Neural progenitor cell (in vitro differentiated cells): ENCODE data around the genes ACTN2 and CHRM3.

- RAMPAGE, long total RNA = no peak
Observed at GRCh38 chr1:234987268-234987947, 141.2 kb downstream of the TOMM20 start.

- RAMPAGE, long total RNA = no peak
Observed at GRCh38 chr1:235022105-235023025, 106.3 kb downstream of the TOMM20 start.

DNA sequence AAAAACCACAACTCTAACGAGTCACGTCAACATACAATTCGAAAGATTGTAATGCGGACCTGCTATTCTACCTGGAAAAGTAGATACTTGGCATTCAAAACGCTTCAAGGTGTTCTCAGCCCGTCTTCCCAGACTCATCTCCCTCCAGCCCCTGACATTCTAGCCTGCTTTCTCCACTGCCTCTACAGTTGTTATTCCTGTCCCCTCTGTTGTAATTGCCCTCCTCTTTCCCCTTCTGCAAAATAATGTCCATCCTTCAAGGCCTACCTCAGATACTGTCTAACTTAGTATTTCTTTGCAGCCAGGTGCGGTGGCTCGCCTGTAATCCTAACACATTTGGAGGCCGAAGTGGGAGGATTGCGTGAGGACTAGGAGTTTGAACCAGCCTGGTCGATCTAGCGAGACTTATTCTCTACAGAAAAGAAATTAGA is 651 bp upstream of the RBM34 start:
- RAMPAGE, long total RNA = no peak

GRCh38 chr1:235878289-235878817 is 11.6 kb upstream of the LYST start:
- RAMPAGE, long total RNA = no peak

DNA sequence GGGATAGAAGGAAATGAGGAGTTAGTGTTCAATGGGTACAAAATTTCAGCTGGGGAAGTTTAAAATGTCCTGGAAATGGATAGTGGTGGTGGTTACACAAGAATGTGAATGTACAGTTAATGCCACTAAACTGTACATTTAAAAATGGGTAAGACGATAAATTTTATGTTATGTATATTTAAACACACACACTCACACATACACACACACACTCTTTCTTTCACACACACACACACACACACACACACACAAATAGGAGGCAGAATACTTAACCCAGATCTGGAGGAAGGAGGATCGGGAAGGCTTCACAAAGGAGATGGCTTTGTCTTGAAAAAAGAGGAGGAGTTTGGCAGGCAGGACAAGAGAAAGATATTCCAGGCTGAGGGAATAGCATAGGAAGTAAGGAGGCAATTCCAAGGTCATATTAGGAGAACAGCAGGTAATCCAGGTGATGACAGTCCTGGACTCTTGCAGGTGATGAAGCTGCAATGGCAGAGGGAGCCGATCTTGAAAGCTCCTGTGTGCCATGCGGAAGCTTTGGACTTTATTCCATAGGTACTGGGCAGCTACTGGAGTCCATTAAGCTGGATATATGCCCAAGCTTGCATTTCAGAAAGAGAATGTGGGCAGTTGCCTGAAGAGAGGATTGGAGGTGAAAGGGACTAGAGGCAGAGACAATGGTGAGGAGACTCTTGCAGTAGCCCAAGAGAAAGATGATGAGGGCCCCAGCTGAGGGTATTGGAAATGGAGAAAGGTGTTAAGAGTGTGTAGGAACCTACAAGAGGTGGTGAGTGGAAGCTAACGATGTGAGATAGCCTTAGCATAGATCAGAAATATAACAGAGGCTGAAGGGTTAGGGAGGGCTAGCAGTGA is 15.4 kb upstream of the LYST start:
- RAMPAGE, long total RNA = no peak

DNA sequence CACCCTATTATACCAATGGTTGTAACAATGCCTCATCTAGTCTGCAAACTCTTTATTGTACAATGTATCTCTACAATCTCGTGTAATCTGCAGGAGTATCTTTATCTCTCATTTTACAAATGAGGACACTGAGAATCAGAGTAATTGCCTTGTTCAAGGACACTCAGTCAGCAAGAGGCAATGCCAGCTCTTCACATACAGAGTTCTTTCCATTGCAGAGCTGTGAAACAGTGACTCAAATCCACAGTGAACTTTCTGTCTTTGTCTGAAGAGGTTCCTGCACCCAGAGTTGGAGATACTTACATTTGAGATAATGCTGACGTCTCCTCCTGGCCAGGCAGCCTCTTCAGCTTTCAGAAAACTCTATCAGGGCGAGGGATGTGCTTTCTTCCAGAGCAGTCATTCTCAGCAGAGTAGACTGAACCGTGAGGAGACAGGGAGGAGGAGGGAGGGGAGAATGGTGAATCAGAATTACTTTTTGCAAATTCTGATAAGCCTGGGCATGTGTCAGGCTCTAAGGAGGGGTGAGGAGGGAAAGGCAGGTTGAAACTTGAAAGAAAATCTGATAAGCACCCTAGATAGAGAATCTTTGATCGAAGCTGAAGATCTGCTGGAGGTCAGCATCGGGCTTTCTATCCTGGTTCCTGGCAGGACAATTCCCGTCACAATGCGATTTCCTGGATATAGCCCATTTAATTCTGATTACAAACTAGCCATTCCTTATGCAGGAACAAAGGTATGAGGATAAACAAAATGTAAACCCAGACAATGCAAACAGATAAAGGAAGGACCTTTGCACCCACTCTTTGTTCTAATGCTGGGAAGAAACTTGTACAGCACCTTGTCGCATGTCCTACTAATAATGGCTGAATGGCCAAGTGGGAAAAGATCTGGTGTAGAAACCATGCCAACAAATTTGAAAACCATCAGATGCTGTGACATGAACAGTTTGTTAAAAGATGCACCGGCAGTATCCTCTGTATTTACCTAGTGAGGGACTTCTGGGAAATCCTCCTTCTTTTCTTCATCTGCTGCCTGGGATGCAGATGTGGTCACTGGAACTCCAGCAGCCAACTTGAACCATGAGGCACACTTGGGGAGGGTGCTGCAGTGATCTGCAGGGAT is 19.0 kb upstream of the NID1 start:
- RAMPAGE, long total RNA = no peak

DNA sequence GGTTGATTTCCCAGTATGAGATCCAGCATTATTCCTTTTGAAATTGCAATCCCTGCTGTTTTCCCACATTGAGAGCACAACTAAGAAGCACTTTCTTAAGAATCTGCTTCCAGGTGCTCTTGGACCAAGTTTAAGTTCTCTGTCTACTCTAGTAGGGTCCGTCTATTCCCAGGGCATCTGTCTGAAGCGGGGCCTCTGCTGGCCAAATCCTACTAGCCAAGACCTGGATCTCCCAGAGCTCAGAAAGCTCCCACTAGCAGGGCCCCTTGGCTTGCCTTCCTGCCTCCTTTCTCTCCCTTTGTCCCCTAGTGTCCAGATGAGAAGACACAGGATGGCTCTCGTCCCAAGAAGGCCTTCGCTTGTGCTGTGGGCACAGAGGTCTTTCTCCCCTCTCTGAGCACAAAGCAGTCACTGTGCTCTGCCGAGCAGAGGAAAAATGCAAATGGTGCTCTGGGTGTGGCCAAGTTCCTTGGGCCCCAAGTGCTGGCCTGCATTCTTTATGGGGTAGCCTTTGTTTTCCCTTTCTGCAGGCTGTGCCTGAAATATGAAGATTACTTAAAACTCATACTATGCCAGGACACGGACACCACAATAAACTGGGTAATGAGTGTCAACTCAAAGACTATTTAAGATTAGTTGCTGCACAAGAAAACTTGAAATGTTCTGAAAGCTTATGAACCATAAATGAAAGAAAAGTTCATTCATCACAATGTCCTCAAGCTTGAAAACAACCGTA is 13.0 kb upstream of the GPR137B start:
- RAMPAGE, long total RNA = no peak

DNA sequence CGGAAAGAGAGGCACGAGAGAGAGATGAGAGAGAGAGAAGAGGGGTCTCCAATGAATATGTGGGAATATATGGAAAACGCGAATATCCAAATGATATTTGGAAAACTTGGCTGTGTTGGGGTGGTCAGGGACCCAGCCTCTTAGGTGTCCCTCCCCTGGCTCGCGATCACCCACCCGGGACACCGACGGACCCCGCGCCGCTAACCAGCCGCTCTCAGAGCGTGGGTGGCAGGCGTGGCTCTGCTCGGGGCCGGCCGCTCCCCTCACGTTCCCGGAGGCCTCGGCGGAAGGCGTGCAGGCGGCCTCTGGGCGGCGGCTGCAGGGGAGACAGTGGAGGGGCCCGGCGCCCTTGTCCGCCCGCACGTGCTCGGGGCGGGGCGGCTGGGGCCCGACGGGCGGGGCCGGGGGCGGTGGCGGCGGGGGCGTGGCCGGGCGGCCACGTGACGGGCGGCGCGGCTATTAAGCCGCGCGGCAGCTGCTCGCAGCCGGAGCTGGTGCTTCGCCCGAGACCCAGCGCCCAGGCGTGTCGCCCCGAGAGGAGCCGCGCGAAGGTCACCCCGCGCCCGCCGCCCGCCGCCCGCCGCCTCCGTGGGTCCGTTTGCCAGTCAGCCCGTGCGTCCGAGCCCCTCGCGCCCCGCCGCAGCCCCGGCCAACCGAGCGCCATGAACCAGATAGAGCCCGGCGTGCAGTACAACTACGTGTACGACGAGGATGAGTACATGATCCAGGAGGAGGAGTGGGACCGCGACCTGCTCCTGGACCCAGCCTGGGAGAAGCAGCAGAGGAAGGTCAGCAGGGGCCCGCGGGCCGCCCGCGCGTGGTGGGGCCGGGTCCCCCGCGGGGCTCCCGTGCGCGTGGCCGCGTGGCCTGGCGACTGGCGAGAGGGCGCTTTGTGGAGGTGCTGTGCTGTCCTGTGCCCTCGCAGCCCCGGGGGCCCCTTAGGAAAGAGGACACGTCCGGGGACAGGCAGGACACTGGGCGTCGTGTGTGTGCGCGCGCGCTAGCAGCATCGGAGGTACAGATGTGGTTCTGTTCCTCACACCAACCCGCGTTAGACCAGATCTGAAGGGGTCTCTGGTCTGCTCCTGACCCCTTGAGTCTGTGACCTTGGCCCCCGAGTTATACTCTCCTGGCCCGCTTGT is at the start of gene ACTN2:
Gene ACTN2, plus strand, starts transcription at position 488 of the 1,142 bp plus-strand sequence.
- RAMPAGE, long total RNA = no peak

- RAMPAGE, long total RNA = no peak
Observed at GRCh38 chr1:236688470-236689100, 2.3 kb downstream of the ACTN2 start.

GRCh38 chr1:236739228-236739683 is 53.0 kb downstream of the ACTN2 start:
- RAMPAGE, long total RNA = no peak

GRCh38 chr1:237053549-237054062 is 11.6 kb downstream of the RYR2 start:
- RAMPAGE, long total RNA = no peak

- RAMPAGE, long total RNA = no peak
Observed at GRCh38 chr1:237181707-237182180, 139.8 kb downstream of the RYR2 start.

- RAMPAGE, long total RNA = no peak
Observed at GRCh38 chr1:237441288-237441704, 399.3 kb downstream of the RYR2 start.

- RAMPAGE, long total RNA = no peak
Observed at GRCh38 chr1:237602991-237603572, 287.6 kb downstream of the ZP4 start.

GRCh38 chr1:237838357-237839117 is 52.2 kb downstream of the ZP4 start:
- RAMPAGE, long total RNA = no peak

- RAMPAGE, long total RNA = no peak
Observed at GRCh38 chr1:239386379-239387393, at the start of gene CHRM3. Gene CHRM3, plus strand, starts transcription at chr1:239386568.

- RAMPAGE, long total RNA = no peak
Observed at GRCh38 chr1:239689554-239690020, 303.2 kb downstream of the CHRM3 start.

- RAMPAGE, long total RNA = no peak
Observed at GRCh38 chr1:240122822-240123299, 31.2 kb downstream of the FMN2 start.

GRCh38 chr1:240492734-240493613 is 119.0 kb downstream of the GREM2 start:
- RAMPAGE, long total RNA = no peak

DNA sequence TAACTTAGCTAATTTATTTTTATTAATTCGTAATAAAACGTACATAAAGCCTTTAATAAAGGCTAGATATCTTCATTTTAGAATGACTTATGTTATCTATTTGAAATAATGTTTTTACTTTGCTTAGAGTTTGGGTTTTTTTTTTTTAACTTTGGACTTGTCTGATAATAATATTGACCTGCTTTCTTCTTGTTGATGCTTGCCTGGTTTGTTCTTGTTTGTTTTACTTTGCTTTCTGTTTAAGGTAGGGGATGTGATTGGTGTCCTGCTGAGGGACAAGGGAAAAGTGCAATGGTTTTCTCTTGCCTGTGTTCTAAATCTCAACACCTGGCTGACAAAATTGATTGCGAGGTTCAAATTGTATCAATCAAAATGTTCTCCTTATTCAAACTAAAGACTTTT is 2.1 kb upstream of the FH start:
- RAMPAGE, long total RNA = no peak